ENCODE data around the gene HELLS.

GRCh38 chr10:93411816-93412455, 70.2 kb downstream of the MYOF start:
- PRO-cap, 2 experiments = no peak in any of the 2 experiments

DNA sequence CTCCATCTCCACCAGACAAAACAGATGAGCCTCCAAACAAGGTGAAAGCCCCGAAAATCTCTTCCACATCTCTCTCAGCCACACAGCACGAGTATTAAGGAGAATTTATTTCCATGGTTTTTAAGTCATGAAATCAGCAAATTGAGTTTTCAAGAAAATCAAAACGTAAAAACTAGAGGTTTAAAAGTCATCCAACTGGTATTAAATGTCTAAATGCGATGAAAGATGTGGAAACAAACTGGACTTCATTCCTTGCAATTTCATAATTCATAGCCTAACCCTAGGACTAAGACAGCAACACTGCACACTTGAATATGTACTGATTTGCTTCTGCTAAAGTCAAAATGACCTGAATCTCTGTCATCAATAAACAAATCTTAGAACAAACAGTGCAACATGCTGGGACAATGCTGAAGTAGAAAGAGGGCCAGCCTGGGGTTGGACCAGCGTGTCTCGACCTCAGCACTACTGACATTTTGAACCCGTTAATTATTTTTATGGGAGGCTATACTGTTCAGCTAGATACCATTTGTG, 47.2 kb downstream of the MYOF start:
- PRO-cap, 2 experiments = no peak in any of the 2 experiments

GRCh38 chr10:93456126-93456847, 25.8 kb downstream of the MYOF start:
- PRO-cap, 2 experiments = no peak in any of the 2 experiments

- PRO-cap, 2 experiments = no peak in any of the 2 experiments
Observed at GRCh38 chr10:93461477-93462149, 20.5 kb downstream of the MYOF start.

DNA sequence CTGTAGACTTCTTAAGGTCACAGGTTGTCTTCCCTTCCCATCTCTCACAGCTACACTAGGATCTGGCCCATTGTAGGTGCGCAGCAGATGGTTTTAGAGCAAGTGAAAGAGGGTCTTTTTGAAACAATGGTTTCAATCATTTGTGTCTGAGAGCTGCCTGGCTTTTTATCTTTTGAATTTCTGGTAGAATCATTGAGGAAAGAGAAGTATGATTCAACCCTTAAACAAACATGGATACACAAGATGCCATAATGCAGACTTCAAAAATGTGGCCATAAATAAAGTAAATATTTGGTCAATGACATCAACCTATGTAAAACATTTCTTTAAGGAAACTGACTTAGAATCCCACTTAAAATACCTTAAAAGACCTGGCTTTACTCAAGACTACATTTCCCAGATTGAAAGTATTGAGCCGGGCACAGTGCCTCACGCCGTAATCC, 17.8 kb upstream of the FFAR4 start:
- PRO-cap, 2 experiments = no peak in any of the 2 experiments

GRCh38 chr10:93554820-93555493, 11.5 kb upstream of the FFAR4 start:
- PRO-cap, 2 experiments = no peak in any of the 2 experiments

- PRO-cap, 2 experiments = no peak in any of the 2 experiments
Observed at GRCh38 chr10:93567867-93568342, 1.4 kb downstream of the FFAR4 start.

DNA sequence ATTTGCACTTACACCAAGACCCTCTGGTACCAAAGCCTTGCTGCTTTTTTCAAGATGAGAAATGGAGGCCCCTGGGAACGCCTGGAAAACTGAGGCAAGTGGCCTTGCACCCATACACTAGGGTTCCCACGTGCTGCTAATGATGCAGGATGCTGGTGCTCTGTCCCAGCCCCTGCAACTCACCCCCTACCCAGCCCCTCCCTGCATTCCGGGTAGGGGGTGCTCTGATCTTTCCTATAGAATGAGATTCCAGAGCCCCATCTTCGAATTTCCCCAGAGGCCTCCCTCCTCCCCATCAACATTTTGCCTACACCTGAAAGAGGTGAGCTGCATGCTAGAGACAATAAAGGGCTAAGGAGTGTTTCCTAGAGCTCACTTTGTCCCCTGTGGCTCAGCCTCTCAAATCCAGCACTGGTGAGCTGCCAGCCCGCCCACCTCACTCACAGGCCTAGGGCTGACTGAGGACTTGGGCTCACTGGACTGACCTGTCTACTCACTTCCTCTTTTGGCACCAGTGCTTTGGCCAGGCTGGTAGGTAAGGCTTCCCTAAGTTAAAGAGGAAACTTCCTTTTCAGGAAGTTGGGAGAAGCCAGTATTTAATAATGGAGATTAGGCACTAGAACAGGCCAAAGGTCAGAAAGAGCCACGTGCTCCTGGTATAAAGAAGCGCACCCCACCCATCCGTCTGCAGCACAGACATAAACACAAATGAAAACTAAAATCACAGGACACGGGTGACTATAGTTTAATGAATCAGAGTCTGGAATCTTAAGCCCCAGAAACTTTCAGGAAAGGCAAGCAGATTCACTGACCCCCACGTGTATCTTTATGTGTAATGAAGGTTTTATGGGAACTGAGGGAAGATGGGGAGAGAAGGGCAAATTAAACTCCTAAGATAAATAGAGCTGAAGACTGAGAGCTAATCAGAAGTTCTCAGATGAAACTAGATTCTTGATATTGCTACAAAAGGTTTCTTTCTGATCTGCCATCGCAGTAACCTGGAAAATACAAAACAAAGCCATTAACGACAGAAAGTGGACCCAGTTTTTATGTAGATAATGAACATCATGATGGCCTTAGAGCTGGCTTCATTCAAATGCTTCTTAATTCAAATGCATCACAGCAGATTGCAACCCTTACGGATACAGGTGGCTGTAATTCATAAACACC, 9.5 kb downstream of the RBP4 start:
- PRO-cap, 2 experiments = no peak in any of the 2 experiments

- PRO-cap, 2 experiments = no peak in any of the 2 experiments
Observed at GRCh38 chr10:93815146-93815423, 57.3 kb downstream of the LGI1 start.

DNA sequence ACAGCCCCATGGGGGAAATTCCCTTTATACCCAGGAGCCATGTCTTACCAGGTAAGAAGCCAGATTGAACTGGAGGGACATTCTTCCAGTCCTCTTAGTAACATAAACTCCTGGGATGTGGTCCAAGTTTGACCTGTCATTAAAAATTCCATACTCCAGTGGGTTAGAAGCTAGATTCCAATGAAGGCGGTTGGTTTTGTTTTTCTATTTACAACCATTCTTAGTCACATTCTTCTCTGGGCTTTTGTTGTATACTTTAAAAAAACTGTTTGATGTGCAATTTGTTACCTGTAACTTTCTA, 1.9 kb downstream of the PLCE1 start:
- PRO-cap, 2 experiments = no peak in any of the 2 experiments

DNA sequence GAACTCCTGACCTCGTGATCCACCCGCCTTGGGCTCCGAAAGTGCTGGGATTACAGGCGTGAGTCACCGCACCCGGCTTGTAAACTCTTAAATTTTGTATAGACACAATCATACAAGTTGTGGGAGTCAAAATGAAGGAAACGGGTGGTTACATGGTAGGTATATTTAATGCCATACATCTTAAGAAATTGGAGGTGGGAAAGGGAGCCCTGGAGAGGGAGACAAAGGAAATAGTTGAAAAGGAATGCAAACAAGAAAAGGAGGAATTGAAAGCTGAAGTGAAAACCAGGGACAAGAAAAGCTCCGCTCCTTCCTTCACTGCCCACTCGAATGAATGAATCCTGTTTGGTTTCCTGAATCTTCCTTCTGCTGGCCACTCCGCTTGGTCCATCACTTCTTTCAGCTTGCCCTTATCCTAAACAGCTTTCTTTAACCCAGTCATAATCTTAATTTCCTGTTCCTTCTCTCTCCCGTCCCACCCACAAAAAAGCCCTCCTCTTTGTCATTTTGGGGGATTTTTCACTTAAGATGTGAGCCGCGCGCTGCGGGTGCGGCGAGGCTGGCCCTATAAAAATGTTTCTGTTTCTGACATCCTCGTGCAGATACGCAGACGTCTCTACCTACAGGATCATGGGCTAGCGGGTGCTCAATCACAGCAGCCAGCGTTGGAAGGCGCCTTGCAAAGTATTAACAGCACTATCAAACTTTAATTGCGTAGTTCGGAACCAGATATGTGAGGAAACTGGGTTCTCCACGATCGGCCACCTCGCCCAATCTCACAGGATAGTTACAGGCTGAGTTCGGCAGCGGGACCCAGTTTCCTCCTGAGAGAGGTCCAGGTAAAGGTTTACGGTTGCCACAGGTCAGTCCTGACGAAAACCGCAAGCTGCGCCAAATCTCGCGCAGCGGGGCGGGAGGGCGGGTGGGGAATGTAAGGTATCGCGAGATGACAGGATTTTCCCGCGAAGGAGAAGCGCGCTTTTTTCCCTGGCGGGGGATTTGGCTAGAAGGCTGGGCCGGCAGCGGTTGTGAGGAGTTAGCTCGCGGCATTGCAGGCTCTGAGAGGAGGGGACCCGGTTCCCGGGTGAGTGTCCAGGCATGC, at the start of gene HELLS:
TSS of gene HELLS (plus strand) at position 965 of the 1,102 bp plus-strand sequence.
- PRO-cap, 2 experiments = peak in 2 of 2 experiments; most common plus-strand start position 995 of the sequence (in 1); most common minus-strand start position 332 of the sequence (in 1)

DNA sequence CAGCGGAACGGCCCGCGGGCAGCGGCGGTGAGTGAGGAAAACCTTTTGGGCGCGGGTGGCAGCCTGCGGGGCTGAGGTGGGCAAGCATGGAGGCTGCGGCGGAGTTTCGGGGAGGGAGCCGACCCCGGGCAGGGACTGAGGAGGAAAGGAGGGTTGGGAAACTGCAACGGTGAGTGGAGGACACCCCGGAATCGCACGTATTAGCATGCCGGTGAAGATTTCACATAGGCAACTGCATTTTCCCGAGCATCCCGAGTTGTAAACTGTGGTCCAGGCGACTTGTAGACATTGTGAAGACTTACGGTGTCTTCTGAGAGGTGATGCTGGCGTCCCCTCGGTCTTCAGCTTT, 312 bp downstream of the HELLS start:
- PRO-cap, 2 experiments = no peak in any of the 2 experiments

DNA sequence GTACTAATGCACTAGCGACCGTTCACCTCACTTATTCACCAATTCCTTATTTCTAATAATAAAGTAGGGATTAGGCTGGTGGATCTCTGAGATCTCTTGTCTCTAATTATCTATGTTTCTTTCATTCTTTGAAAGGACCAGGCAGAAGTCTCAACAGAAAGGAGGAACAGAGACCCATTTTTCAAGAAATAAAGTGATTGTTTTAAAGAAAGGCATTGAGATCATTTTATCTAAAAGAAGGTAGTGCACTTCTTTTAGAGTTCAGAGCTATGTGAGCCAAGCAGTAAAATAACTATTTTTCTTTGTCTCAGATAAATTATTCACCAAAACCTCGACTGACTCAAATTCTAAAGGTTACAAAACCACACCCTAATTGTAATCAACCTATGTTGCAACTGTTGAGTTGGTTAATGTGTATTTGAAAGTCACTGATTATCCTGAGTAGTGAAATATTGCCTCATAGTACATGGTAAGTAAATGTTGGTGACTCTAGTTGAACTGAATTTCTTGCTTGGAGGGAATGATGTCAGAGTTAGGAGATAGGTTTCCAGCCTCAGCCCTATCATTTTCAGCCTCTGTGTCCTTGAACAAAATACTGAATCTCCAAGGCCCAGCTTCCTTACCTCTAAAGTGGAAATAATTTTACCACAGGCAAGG, 3.1 kb upstream of the CYP2C18 start:
- PRO-cap, 2 experiments = no peak in any of the 2 experiments

GRCh38 chr10:94936872-94937307, 1.6 kb upstream of the CYP2C9 start:
- PRO-cap, 2 experiments = no peak in any of the 2 experiments

- PRO-cap, 2 experiments = no peak in any of the 2 experiments
Observed at GRCh38 chr10:95071029-95071694, 1.9 kb upstream of the CYP2C8 start.

DNA sequence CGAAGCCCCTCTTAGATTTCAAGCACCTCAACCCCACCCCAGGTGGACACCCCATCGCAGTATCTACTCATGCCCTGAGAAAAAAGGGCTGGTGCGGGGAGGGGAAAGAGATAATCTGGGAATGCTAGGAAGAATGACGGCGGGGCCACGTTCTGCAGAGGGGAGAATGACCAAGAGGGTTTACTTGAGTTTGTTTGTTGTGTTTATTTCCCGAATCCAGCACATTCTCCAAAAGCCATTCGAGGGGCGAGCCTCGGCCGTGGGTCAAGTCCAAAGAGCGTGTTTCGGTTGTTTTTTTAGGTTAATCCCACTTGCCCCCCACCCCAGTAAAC, 781 bp downstream of the PDLIM1 start:
- PRO-cap, 2 experiments = no peak in any of the 2 experiments

- PRO-cap, 2 experiments = no peak in any of the 2 experiments
Observed at GRCh38 chr10:95328577-95329444, 38.0 kb upstream of the PDLIM1 start.

GRCh38 chr10:95346751-95347265, 56.0 kb upstream of the PDLIM1 start:
- PRO-cap, 2 experiments = no peak in any of the 2 experiments

DNA sequence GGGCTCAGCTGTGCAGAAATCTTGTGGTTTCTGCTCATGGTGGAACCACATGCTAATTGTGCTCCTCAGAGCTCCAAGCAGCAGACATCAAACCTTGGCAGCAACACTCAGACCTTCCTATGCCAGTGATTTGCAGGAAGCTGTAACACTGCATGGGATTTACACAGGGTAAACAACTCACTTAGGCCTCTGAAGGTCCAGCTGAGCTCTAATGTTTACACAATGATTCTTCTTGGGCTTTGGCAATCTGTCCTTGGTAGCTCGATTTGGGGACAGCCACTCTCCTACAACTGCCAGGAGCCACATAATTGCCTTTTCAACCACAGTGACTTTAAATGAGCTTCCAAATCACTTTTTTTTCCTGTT, 97.7 kb upstream of the PDLIM1 start:
- PRO-cap, 2 experiments = no peak in any of the 2 experiments

- PRO-cap, 2 experiments = no peak in any of the 2 experiments
Observed at GRCh38 chr10:95404760-95405387, 114.1 kb upstream of the PDLIM1 start.